Esophagus squamous epithelium (tissue), 4 donors: Measurements from ENCODE around the genes IRX3, LPCAT2 and CAPNS2.

GRCh38 chr16:53054169-53054657 is 578 bp upstream of the CHD9 start:
- PRO-cap: no peak
- RAMPAGE, long total RNA, 4 experiments: no peak in any of the 4 experiments

DNA sequence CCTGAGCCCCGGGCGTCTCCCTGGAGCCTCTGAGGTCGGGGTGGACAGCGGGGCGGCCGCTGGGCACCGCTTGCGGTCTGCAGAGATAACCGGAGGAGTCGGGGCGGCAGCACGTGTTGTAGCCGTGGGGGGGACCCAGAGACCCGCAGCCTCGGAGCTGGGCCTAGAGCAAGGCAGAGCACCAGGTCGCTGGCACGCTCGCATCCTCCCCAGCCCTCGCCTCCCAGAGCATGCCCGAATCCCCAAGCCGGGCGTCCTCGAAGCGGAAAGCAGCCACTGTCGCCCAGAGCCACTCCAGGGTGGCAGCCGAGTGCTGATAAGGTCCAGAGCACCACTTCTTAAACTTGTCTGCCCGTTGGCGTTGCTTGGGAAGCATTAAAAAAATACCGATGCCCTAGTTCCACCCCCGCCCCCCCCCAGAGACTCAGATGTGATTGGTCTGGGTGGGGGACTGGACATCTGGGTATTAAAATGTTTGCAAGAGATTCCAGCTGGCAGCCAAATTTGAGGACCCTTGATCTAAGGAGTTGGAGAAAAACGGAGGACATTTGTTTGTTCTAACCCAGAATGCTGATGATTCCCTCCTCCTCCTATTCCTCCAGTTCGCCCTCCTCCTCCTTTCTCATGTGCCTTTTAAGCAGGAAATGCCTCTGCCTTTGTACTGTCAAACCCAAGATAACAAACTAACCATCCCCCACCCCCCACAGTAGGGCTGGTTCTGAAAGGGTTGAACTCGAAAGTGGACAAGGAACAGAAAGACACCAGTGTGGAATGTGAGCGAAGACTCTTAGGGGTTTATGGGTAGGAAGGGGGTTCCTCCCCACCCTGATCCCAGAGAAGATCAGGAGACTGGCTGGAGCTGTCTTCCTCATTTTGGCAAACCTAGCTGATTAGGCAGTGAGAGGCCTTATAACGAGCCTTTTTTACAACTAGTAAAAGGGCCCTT is 568 bp downstream of the CHD9 start:
- PRO-cap: unidirectional peak, minus-strand start at position 350 of the sequence; unidirectional peak, minus-strand start at position 628 of the sequence
- RAMPAGE, long total RNA, 4 experiments: no peak in any of the 4 experiments

DNA sequence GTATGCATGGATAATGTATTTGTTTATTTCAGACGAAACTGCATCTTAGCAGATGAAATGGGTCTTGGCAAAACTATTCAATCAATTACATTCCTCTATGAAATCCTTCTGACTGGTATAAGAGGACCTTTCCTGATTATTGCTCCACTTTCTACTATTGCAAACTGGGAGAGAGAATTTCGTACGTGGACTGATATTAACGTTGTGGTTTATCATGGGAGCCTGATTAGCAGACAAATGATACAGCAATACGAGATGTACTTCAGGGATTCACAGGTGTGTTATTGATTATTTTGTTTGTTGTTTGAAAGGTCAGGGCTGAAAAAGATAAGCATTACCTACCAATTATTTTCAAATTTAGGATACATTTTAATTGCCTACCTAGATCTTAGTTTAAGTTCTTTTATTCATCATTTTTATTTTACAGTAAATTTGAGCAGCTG is 183.5 kb downstream of the CHD9 start:
- PRO-cap: no peak
- RAMPAGE, long total RNA, 4 experiments: no peak in any of the 4 experiments

DNA sequence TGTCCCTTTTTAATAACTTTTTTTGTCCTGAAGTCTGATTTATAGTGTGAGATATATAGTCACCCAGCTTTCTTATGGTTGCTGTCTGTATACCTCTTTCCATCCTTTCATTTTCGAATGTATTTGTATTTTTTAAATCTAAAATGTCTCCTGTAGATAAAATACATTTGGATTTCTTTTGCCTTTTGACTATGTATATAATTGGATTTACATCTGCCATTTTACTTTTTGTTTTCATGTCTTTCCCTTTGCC is 26.4 kb downstream of the AKTIP start:
- PRO-cap: no peak
- RAMPAGE, long total RNA, 4 experiments: no peak in any of the 4 experiments

- PRO-cap: bidirectional peak, plus-strand start at chr16:53518991, minus-strand start at chr16:53518843
- RAMPAGE, long total RNA, 4 experiments: no peak in any of the 4 experiments
Measured at GRCh38 chr16:53518404-53519360, 15.7 kb upstream of the AKTIP start.

DNA sequence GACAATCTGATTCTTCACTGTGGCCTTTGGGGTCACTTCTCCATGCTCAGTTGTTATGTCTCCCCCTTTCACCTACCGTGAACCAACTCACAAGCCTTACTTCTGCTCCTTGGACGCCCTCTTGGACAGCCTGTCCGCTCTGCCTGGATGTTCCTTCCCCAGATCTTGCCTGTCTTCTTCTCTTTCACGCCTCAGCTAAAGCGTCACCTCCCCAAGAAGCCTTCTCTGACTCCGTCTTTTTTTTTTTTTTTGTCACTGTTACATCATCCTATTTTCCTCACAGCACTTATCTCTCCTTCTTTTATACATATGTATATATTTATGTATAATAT is 16.3 kb upstream of the AKTIP start:
- PRO-cap: unidirectional peak, minus-strand start at position 188 of the sequence
- RAMPAGE, long total RNA, 4 experiments: no peak in any of the 4 experiments

DNA sequence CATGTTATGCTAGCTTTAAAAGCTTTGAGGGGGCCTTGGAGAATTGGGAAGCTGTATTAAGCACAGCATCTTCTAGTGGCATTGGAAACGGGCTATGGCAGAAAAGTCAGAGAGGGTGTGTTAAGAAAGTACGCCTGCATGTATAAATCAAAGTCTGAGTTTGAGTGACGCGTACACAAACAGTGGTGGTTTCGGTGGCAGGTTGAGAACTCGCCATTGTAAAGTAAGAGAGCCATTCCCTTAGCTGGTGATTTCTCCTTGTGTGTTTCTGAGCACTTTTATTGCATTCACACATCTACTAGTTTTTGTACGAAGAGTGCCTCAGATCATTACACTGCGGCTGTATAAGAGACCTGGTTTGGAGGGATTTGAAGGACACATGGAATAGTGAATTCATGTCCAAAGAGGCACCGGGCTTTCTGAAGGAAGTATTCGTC is 243.9 kb downstream of the FTO start:
- PRO-cap: no peak
- RAMPAGE, long total RNA, 4 experiments: no peak in any of the 4 experiments

GRCh38 chr16:54063209-54064046 is 223.2 kb downstream of the IRX3 start:
- PRO-cap: no peak
- RAMPAGE, long total RNA, 4 experiments: no peak in any of the 4 experiments

DNA sequence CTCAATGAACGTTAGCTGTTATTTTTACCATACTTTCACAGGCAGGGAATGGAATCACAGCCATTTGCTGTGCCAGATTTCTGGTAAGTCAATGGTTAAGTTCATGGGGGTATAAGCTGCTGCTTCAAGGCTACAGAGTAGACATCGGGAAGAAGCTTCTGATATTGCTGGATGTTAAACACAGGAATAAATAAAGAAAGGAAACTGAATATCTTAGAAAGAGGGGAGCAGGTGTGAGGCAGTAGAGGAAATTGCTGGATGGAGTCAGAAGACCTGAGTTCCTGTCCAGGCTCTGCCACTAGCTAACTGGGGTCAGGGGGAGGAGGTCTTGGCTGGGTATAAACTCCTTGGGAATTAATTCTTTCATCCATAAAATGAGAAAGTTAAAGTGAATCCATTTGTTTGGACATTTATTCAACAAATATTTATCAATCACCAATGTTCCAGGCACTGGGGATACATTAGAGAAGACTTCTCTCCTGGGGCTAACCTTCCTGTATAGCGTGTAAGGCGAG is 145.1 kb downstream of the IRX3 start:
- PRO-cap: no peak
- RAMPAGE, long total RNA, 4 experiments: no peak in any of the 4 experiments

- PRO-cap: no peak
- RAMPAGE, long total RNA, 4 experiments: no peak in any of the 4 experiments
Measured at GRCh38 chr16:54265613-54266130, 20.9 kb downstream of the IRX3 start.

DNA sequence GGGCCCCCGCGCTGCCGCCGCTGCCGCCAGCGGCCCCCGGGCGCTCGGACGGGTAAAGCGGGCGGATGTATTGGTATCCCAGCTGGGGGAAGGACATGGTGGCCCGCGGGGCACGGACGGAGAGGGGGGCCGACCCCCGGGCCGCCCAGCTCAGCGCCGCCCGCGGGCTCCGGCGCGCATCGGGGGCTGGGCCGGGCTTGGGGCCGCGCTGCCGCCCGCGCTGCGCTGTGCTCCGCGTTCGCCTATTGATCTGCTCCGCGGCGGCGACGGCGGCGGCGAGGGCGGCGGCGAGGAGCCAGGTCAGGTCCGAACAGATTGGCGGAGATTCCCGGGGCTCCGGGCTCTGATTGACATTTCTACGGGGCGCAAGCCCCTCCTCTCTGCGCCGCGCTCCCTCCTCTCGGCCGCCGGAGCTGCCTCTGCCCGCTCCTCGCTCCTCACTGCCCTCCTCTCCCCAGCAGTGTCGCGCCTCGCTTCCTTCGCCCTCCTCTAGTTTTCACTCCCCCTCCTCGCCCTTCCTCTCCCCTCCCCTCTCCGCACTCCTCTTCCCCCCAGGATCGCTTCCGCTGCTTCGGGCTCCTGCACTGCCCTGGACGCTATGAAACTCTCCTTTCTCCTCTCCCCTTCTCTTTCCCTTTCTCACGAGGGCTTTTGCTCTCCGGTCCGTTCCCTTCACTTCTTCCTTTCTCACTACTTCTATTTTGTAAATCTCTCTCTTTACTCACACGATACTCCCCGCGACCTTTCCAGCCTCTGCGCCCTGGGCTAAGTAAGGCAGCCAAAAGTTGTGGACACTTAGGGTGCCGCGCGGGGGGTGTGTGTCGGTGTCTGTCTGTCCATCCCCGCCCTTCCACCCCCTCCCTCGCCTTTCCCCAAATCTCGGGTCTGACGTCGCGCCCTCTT is at the start of gene IRX3:
TSS of gene IRX3 (minus strand) at position 834 of the 903 bp plus-strand sequence.
- PRO-cap: bidirectional peak, plus-strand start at position 446 of the sequence, minus-strand start at position 252 of the sequence; unidirectional peak, minus-strand start at position 491 of the sequence; unidirectional peak, minus-strand start at position 600 of the sequence; bidirectional peak, plus-strand start outside the sequence, minus-strand start at position 692 of the sequence
- RAMPAGE, long total RNA, 4 experiments: start-site peak on the minus strand in 4 of 4 experiments, centred at positions 791 to 799 of the sequence, 246 to 397 reads per replicate

DNA sequence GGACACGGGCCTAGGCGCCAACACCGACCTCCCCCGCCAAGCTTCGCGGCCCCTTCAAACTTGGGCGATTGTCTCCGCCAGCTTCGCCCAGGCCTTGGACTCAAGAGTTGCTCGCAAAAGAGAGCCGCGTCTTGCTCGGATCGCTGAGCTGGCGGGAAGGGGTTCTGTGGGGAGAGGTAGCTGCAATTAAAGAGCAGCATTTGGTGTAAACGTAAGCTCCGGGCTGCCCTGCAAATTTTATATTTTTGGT is 775 bp downstream of the IRX5 start:
- PRO-cap: no peak
- RAMPAGE, long total RNA, 4 experiments: no peak in any of the 4 experiments

GRCh38 chr16:55091381-55091592 is 160.6 kb downstream of the IRX5 start:
- PRO-cap: no peak
- RAMPAGE, long total RNA, 4 experiments: no peak in any of the 4 experiments

DNA sequence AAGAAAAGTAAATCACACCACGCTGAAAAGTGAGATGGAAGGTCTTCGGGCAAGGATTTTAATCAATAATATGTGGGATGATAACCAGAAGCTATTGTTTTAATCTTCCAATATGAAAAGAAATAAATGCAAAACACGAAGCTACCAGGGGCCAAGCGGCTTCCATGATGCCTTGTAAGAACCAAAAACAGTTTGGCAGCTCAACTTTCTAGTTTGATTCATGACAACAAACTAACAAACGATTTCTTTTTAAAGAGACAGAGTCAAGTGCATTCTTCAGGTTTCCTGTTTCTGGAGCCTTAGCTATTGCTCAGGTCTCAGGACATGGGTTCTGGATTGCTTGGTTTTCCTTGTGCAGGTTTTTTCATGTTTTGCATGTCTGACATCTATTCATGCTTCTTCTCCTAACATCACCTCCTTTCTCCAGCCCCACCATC is 67.6 kb downstream of the IRX6 start:
- PRO-cap: no peak
- RAMPAGE, long total RNA, 4 experiments: no peak in any of the 4 experiments

GRCh38 chr16:55437412-55437968 is 41.5 kb upstream of the MMP2 start:
- PRO-cap: unidirectional peak, minus-strand start at chr16:55437745
- RAMPAGE, long total RNA, 4 experiments: no peak in any of the 4 experiments

DNA sequence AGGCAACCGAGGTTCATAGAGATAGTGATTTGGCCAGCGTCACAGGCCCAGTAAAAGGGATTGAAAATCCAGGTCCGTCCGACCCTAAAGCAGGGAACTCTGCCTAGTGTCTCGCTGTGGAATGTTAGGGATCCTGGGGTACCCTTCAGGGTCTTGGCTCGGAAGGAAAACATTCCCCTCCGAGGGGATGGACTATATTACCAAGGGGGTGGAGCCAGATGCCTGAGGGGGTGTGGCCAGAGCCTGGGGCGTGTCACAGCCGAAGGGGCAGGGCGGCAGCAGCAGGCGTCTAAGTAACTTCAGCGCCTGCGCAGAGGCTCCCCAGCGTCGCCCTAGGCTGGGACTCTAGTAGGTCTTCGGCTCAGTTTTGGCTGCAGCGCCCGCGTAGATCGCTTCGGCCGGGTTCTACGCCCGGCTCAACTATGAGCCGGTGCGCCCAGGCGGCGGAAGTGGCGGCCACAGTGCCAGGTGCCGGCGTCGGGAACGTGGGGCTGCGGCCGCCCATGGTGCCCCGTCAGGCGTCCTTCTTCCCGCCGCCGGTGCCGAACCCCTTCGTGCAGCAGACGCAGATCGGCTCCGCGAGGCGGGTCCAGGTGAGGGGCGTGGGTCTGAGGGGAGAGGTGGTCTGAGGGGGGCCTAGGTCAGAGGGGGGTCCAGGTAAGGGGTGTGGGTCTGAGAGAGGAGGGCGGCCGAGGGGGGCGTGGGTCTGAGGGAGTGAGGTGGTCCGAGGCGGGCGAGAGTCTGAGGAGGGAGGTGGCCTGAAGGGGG is at the start of gene LPCAT2:
TSS of gene LPCAT2 (plus strand) at position 313 of the 768 bp plus-strand sequence.
- PRO-cap: unidirectional peak, plus-strand start at position 262 of the sequence; unidirectional peak, plus-strand start at position 364 of the sequence; unidirectional peak, plus-strand start at position 467 of the sequence
- RAMPAGE, long total RNA, 4 experiments: start-site peak on the plus strand in 4 of 4 experiments, centred at positions 308 to 463 of the sequence, 30 to 386 reads per replicate

DNA sequence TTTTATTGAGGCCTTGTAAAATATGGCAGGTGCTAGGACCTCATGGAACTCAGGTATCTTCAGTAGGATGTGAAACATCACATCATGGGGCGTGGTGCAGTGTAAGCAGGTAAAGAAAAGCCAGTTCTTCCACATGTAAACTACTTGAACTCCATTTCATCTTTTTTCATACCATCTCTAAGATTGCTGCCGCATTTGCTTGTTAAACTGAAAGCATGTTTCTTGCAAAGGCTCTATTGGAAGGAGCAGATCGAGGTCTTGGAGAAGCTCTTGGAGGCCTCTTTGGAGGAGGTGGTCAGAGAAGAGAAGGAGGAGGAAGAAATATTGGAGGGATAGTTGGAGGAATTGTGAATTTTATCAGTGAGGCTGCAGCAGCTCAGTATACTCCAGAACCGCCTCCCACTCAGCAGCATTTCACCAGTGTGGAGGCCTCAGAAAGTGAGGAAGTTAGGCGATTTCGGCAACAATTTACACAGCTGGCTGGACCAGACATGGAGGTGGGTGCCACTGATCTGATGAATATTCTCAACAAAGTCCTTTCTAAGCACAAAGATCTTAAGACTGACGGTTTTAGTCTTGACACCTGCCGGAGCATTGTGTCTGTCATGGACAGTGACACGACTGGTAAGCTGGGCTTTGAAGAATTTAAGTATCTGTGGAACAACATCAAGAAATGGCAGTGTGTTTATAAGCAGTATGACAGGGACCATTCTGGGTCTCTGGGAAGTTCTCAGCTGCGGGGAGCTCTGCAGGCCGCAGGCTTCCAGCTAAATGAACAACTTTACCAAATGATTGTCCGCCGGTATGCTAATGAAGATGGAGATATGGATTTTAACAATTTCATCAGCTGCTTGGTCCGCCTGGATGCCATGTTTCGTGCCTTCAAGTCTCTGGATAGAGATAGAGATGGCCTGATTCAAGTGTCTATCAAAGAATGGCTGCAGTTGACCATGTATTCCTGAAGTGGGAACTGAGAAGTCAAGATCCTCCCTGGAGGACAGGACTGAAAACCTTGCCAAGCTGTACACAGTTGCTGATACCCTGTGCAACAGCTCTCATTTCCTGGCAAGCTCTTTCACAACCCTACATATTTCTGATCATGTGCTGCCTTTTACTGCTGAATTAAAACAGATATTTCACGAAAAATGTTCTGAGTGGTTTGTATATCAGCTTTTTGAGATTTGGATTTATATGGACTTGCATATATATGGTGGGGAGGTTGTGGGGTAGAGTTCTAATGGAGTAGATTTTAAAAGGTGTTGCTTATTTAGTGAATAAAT is at the start of gene CAPNS2:
TSS of gene CAPNS2 (plus strand) at position 143 of the 1,280 bp plus-strand sequence.
- PRO-cap: unidirectional peak, plus-strand start at position 134 of the sequence; unidirectional peak, plus-strand start at position 162 of the sequence; unidirectional peak, plus-strand start at position 379 of the sequence; bidirectional peak, plus-strand start at position 955 of the sequence, minus-strand start at position 777 of the sequence; unidirectional peak, minus-strand start at position 1,005 of the sequence
- RAMPAGE, long total RNA, 4 experiments: start-site peak on the plus strand in 4 of 4 experiments, centred at positions 161 to 170 of the sequence, 440 to 1,353 reads per replicate

DNA sequence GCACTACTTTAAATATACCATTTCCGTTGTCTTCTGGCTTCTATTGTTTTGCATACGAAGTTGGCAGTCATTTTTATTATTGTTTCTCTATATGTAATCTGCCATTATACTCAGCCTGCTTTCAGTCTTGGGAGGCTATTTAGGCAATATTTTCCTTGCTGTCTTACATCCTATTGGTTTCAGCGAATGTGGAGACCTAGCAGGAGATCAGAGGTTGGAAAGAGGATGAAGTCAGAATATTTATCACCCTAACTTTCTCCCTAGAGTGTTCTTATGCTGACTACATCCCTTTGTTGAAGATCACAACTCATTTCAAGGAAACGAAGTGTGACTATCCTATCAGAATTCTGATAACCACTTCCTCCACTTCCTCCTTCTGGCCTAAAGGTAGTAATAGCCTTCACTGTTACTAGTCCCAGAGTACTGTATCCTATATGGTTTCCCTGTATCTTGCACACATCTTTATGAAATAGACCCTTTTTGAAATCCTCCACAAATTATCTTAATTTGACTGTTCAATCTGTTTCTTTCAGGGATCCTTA is 41.8 kb upstream of the SLC6A2 start:
- PRO-cap: no peak
- RAMPAGE, long total RNA, 4 experiments: no peak in any of the 4 experiments

- PRO-cap: no peak
- RAMPAGE, long total RNA, 4 experiments: no peak in any of the 4 experiments
Measured at GRCh38 chr16:55709668-55710014, 53.9 kb downstream of the SLC6A2 start.

DNA sequence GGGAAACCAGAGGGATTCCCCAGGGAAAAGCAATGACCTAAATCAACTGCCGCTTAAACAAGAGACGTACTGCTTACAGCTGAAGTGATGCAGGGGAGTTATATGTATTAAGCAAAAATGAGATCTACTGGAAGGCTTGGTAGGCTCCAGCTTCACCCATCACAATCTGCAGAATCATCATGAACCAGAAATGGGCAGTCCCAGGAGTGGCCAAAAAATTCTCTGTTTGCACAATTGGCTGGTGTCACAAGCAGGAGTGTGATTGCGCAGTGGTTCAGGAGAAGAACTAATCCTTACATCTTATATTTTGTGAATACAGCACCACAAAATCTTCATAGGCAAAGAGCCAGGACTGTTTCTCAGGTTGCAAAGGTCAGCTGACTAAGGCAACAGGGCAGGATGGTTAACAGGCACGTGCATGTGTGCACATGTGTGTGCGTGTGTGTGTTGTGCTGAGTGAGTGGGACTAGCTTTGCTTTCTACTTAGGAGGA is 75.9 kb downstream of the CES1 start:
- PRO-cap: no peak
- RAMPAGE, long total RNA, 4 experiments: no peak in any of the 4 experiments